Stomach (tissue), 7 donors: ENCODE measurements around the gene MLLT10.

GRCh38 chr10:21533870-21534570, at the start of gene MLLT10:
MLLT10 (plus strand) TSS chr10:21534232.
- PRO-cap: bidirectional peak, plus-strand start at chr10:21534241, minus-strand start at chr10:21533954
- RAMPAGE, long total RNA, 5 experiments: start-site peak on the plus strand in 4 of 5 experiments, at chr10:21534188-21534505 at its widest, 37 to 74 reads per replicate
- RRBS: 2% methylated on average over 22 of the region's 80 CpGs

- PRO-cap: unidirectional peak, minus-strand start at chr10:21535003
- RAMPAGE, long total RNA, 5 experiments: start-site peak on the plus strand in 1 of 5 experiments, at chr10:21534654-21534758 at its widest, 14 reads per replicate
- RRBS: 2% methylated on average over 45 of the region's 82 CpGs
Observed at GRCh38 chr10:21534571-21535327, 717 bp downstream of the MLLT10 start.

DNA sequence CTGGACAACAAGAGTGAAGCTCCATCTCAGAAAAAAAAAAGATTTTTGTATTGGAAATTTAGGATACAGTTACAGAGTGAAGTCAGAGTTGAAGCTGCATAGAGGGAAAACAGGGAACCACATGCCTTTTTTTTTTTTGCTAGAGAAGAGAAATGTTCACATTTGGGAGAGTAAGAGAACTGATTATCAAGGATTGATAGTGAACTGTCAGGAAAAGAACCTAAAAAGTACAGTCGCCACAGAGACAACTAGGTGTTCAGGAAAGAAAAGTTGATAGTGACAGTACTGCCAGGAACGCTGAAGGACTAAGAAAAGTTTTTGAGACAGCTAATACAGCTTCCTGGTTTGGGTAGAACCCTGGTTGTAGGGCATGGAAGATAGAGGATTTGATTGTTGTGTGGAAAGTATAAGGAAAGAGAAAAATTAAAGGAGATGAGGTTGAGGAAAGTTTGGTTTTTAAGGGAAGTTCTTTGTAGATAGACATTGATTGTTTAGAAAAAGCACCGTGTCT, 11.1 kb downstream of the MLLT10 start:
- PRO-cap: no peak
- RAMPAGE, long total RNA, 5 experiments: start-site peak on the plus strand in 1 of 5 experiments, centred at position 231 of the sequence, 8 reads per replicate
- RRBS: no CpG with 5 or more reads among the region's 3 CpGs

DNA sequence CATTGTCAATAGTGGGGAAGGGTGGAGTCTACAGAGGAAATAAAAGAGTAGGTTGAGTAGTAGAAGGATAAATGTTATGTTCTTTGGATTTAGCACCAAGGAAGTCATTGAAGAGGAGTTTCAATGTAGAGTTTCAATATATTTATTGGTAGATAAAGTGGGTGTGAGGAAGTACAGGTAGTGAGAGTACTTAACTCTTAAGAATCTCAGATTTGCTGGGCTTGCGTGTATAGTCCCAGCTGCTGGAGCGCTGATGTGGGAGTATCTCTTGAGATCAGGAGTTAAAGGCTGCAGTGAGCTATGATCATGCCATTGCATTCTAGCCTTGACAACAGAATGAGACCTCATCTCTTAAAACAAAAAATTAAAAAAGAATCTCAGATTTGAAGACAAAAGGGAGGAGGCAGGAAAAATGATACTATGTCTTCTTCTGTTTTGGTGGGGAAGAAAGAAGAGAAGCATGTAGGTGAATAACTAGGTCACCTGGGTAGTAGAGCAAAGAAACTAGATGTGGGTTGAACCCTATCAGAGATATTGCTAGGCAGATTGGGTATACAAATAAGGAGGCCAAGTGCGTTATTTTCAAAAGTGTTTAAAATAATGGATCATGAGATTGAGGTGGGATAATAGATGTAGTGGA, 95.7 kb downstream of the MLLT10 start:
- PRO-cap: no peak
- RAMPAGE, long total RNA, 5 experiments: start-site peak on the plus strand in 1 of 5 experiments, centred at position 363 of the sequence, 16 reads per replicate
- RRBS: no CpG with 5 or more reads among the region's 3 CpGs

GRCh38 chr10:21746849-21747889, 213.1 kb downstream of the MLLT10 start:
- PRO-cap: no peak
- RAMPAGE, long total RNA, 5 experiments: no peak in any of the 5 experiments
- RRBS: no CpG with 5 or more reads among the region's 12 CpGs

- PRO-cap: no peak
- RAMPAGE, long total RNA, 5 experiments: no peak in any of the 5 experiments
- RRBS: no CpG with 5 or more reads among the region's 3 CpGs
Observed at GRCh38 chr10:22230860-22231169, 13.0 kb upstream of the EBLN1 start.

GRCh38 chr10:22341563-22341741, 3.8 kb upstream of the SPAG6 start:
- PRO-cap: no peak
- RAMPAGE, long total RNA, 5 experiments: no peak in any of the 5 experiments
- RRBS: no CpG with 5 or more reads among the region's 8 CpGs

DNA sequence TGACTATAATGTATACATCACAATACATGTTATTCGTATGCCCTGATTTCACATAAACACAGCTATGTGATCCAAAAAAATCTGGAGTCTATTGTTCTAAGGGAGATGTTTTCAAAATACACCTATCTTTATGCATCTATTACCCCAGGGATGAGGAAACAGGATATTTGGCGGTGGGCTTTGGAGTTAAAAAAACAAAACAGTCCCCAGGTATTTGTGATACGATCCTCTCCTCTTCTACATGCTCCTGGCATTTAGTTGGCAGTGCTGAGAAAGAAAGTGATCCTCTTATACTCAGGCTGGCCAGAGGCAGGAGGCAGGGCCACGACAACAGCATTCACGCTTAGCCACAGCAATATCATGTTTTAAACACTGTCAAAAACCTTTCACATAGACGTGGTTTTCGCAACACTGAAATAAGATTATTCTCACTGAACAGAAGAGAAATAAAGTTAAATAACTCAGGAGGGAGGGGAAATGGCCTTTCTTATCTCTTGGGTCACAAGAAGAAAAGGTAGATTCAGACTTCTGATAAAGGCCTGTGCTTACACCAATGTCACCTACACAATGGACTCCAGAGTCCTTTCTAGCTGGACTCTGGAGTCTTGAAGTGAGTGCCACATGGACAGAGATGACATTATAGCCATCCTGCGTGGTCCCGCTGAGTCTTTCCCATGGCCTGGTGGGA, 88.8 kb downstream of the PIP4K2A start:
- PRO-cap: no peak
- RAMPAGE, long total RNA, 5 experiments: no peak in any of the 5 experiments
- RRBS: no CpG with 5 or more reads among the region's 9 CpGs

DNA sequence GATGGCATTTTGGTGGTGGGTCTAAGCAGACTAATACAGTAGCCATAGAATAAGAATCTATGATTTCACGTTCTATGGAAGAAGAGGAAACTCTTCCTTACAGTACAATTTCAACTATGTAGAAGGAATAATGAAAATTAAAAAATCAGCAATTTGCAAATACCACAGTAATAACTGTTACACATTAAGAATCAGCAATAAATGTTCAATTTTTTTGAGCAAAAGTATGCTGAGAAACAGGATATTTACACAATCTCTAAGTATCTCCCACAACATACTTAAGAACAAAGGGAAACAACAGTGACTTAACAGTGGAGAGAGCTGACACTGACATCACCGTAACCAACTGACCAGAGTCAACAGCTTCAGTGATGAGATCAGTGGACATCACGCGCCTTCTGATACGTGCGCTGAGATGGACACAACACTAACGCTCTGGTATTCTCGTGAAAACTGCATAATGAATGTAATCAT, 82.8 kb downstream of the PIP4K2A start:
- PRO-cap: no peak
- RAMPAGE, long total RNA, 5 experiments: no peak in any of the 5 experiments
- RRBS: no CpG with 5 or more reads among the region's 8 CpGs

- PRO-cap: no peak
- RAMPAGE, long total RNA, 5 experiments: no peak in any of the 5 experiments
- RRBS: no CpG with 5 or more reads among the region's 5 CpGs
Observed at GRCh38 chr10:22692499-22693160, 21.7 kb downstream of the PIP4K2A start.

- PRO-cap: no peak
- RAMPAGE, long total RNA, 5 experiments: start-site peak on the minus strand in 1 of 5 experiments, at chr10:22701152-22701428 at its widest, 11 reads per replicate
- RRBS: no CpG with 5 or more reads among the region's 5 CpGs
Observed at GRCh38 chr10:22700938-22701869, 13.2 kb downstream of the PIP4K2A start.

DNA sequence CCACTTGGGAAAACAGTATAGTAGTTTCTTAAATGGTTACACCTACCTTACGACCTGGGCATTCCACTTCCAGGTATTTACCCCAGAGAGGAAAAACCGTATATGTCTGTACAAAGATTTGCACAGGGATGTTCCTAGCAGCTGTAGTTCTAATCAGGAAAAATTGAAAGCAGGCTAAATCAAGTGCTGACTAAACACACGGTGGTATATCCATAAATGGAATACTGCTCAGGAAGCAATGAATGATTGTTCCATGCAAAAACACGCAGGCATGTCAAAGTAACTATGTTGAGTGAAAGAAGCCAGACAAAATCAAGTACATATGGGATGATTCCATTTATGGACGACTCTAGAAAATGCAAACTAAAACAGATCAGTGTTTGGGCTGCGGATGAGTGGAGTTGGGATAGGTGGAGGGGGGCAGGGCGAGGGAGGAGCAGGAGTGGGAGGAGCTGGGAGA, 575 bp upstream of the MSRB2 start:
- PRO-cap: no peak
- RAMPAGE, long total RNA, 5 experiments: no peak in any of the 5 experiments
- RRBS: no CpG with 5 or more reads among the region's 7 CpGs

- PRO-cap: no peak
- RAMPAGE, long total RNA, 5 experiments: no peak in any of the 5 experiments
- RRBS: no CpG with 5 or more reads among the region's 10 CpGs
Observed at GRCh38 chr10:23342287-23342931, 2.2 kb downstream of the C10orf67 start.

- PRO-cap: no peak
- RAMPAGE, long total RNA, 5 experiments: no peak in any of the 5 experiments
- RRBS: no CpG with 5 or more reads among the region's 10 CpGs
Observed at GRCh38 chr10:24034656-24035149, 174.2 kb upstream of the KIAA1217 start.

DNA sequence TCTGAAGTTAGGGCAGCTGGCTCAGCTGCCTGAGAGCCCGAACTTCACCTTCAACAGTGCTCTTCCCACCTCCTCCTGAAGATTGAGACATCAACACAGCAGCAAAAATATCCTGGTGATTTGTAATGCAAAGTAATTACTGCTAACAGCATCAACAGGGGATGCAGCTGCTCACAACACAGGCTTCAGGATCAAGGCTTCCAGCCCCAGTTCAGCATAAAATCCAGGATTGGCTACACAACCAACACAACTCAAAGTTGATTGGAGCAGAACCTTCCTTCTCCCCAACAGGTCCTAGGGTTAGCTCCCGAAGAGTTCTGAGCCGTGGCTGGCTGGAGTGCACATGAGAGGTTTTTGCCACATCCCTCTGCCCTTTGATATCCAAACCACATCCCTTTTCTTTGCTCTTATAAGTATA, 242.4 kb downstream of the KIAA1217 start:
- PRO-cap: bidirectional peak, plus-strand start at position 320 of the sequence, minus-strand start at position 84 of the sequence
- RAMPAGE, long total RNA, 5 experiments: no peak in any of the 5 experiments
- RRBS: no CpG with 5 or more reads among the region's 3 CpGs

DNA sequence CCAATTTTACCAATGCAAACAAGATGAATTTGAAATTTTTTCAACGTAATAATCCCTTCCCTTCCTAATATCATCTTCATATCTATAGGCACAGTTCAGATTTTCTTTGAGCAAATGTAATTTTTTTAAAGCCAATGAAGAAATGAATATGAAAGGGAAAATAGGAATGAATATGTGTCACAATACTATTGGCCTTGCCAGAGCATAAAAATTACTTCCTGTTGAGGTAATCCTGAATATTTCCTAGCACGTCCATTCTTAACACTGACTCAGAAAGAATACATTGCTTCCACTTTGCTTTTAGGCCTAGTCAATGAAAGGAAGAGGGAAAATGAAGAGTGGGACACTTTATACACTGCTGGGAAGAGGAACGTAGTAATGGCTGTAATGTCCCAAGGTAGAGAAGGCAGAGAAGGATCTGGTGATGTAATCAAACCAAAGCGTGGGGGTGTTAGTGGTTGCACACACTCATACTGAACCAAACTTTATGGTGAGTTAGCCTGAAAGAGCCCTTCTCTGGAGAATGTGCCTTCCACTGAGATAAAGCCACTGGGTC, 254.7 kb downstream of the KIAA1217 start:
- PRO-cap: no peak
- RAMPAGE, long total RNA, 5 experiments: no peak in any of the 5 experiments
- RRBS: no CpG with 5 or more reads among the region's 4 CpGs

DNA sequence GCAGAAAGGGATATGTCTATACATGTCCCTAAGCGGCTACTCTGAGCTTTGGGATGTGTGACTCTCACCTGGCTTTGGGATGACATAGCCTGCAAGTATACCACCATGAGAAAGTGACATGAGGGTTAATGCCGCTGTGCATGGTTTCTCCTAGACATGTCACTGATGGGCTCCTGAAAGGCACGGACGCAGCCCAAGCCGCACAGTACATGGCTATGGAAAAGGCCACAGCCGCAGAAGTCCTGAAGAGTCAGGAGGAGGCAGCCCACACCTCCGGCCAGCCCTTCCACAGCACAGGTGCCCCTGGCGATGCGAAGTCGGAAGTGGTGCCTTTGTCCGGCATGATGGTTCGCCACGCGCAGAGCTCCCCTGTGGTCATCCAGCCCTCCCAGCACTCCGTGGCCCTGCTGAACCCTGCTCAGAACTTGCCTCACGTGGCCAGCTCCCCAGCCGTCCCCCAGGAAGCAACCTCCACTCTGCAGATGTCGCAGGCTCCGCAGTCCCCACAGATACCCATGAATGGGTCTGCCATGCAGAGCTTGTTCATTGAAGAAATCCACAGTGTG, 199.4 kb downstream of the ARHGAP21 start:
- PRO-cap: no peak
- RAMPAGE, long total RNA, 5 experiments: start-site peak on the plus strand in 1 of 5 experiments, centred at positions 148 to 552 of the sequence, 14 to 24 reads per replicate
- RRBS: 93% methylated on average over 5 of the region's 19 CpGs

GRCh38 chr10:25029629-25030002, 13.2 kb downstream of the THNSL1 start:
- PRO-cap: no peak
- RAMPAGE, long total RNA, 5 experiments: no peak in any of the 5 experiments
- RRBS: no CpG with 5 or more reads among the region's 1 CpG

GRCh38 chr10:26043951-26044485, 110.0 kb downstream of the MYO3A start:
- PRO-cap: no peak
- RAMPAGE, long total RNA, 5 experiments: no peak in any of the 5 experiments
- RRBS: no CpG with 5 or more reads among the region's 3 CpGs

DNA sequence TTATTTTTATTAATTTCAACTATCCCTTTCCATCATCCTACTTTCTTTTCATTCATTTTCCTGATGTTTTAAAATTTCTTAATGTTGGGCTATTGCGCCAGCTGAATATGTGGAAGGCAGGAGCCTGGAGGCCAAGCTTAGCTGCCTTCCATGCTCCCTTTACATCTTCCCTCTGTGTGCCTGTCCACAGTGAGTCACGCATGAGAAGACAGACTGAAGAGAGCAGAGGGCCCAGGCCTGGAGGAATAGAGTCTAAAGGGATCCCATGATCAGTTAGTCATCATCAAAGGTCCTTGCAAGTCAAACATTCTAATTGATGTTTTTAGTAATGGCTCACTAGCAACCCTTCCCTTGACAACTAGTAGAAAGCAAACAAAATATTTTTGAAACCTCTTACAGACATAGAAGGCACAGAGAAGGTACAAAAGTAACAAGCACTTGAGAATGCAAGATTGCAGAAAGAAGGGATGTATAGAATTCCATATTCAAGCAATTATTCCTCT, 30.7 kb upstream of the APBB1IP start:
- PRO-cap: no peak
- RAMPAGE, long total RNA, 5 experiments: no peak in any of the 5 experiments
- RRBS: no CpG with 5 or more reads among the region's 2 CpGs